Keratinocyte (primary cell): ENCODE data around the genes ARHGAP6, ATXN3L and EGFL6.

CAGE:
- cytosol, long polyA minus RNA: no peak
- cytosol, long polyA plus RNA: no peak
- long polyA plus RNA: no peak
- nucleus, long polyA minus RNA: no peak
- nucleus, long polyA plus RNA: no peak
Measured at GRCh38 chrX:10090428-10091040, 66.2 kb upstream of the CLCN4 start.

DNA sequence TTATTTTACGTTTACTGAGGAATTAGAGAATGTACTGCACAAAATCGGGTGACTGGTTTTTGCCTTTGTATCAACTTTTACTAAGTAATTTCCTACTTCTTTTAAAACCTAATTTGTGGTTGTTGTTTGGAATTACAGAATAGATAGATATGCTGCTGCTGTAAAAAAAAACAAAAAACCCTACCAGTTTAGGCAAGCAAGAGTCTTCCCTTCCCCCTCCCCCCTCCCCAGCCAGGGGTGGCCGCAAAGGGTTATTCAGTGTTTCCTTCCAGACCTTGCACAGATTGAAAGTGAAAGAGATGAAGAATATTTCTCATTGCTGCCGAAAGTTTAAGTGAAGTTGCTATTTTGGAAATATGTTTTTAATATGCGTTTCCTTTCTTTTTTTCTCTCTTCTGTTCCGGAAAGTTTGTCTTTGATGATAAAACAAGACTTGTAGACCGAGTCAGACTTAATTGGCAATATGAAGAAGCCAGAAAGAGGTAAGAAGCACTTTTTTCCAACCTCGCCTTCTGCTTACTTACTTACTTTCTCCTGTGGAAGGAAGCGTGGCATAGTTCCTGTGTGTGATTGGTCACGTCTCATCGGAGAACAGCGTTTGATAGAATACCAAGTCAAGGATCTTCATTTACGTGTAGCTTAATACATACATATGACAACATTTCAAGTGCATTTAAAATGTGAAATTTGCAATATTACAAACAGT, 58.5 kb upstream of the CLCN4 start:
CAGE:
- cytosol, long polyA minus RNA: no peak
- cytosol, long polyA plus RNA: no peak
- long polyA plus RNA: no peak
- nucleus, long polyA minus RNA: no peak
- nucleus, long polyA plus RNA: no peak

DNA sequence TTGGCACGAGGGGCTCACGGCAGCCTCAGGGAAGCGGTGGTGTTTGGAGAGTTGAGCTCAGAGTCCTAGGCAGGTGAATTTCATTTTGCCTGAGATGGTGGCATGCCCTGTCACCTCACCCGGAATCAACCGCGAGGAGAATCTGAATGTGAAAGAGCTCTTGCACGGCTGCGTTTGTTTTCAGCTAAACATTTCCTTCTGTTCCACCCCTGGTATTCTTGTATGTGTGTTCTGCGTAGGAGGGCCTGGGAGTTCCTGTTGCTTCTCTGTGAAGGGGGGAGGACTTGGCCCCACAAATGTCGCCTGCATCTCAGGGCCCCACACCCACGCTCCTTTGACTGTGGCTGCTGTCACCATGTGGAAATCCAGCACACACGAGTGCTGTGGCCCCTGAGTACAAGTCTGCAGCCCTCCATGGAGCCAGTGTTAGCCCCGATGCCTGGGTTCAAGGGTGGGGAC, 45.8 kb upstream of the CLCN4 start:
CAGE:
- cytosol, long polyA minus RNA: no peak
- cytosol, long polyA plus RNA: no peak
- long polyA plus RNA: no peak
- nucleus, long polyA minus RNA: no peak
- nucleus, long polyA plus RNA: no peak

CAGE:
- cytosol, long polyA minus RNA: no peak
- cytosol, long polyA plus RNA: no peak
- long polyA plus RNA: no peak
- nucleus, long polyA minus RNA: no peak
- nucleus, long polyA plus RNA: no peak
Measured at GRCh38 chrX:10158247-10158709, 1.5 kb downstream of the CLCN4 start.

CAGE:
- cytosol, long polyA minus RNA: no peak
- cytosol, long polyA plus RNA: no peak
- long polyA plus RNA: no peak
- nucleus, long polyA minus RNA: no peak
- nucleus, long polyA plus RNA: no peak
Measured at GRCh38 chrX:10166570-10167358, 10.0 kb downstream of the CLCN4 start.

DNA sequence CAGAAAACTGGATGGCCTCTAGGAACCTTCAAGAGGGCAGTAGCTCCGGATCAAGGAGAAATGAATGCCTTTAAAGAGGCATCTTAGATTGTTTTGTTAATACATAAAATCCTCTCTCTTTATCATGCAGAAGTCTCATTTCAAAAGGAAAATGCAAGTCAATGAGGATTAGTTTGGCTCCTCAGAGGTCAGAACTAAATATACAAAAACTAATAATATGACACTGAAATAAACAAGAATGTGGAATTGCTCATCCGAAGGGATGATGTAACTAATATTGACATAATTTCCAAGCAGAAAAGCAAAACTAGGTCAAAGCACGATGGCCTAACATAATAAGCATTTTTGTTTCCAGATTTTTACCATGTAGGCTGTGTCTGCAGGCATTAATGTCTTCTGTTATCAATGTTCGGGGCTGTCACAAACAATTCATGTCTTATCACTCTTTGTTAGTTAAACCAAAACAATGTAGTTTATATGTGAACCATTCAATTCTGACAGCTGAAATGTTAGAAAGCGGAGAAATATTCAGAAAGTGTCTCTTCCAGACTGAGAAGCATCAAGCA, 8.7 kb downstream of the MID1 start:
CAGE:
- cytosol, long polyA minus RNA: no peak
- cytosol, long polyA plus RNA: no peak
- long polyA plus RNA: no peak
- nucleus, long polyA minus RNA: no peak
- nucleus, long polyA plus RNA: no peak

DNA sequence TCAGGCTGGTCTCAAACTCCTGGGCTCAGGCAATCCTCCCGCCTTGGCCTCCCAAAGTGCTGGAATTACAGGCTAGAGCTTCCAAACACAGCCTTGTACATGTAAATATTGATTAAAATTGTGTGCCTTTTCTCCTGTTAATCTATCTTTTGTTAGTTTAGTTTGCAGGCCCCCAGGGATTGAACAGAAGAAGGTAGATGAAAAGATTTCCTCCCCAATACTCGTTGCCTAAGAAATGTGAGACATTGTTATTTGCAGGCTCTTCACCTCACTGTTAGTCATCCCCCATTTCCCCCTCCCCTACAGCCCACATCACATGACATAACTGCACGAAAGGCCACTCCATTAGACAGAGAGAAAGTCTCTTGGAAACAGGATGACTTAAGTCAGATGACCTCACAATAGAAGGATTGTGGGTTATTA, 13.3 kb upstream of the MID1 start:
CAGE:
- cytosol, long polyA minus RNA: no peak
- cytosol, long polyA plus RNA: no peak
- long polyA plus RNA: no peak
- nucleus, long polyA minus RNA: no peak
- nucleus, long polyA plus RNA: no peak

CAGE:
- cytosol, long polyA minus RNA: no peak
- cytosol, long polyA plus RNA: no peak
- long polyA plus RNA: no peak
- nucleus, long polyA minus RNA: no peak
- nucleus, long polyA plus RNA: no peak
Measured at GRCh38 chrX:11296573-11297169, 3.5 kb downstream of the AMELX start.

DNA sequence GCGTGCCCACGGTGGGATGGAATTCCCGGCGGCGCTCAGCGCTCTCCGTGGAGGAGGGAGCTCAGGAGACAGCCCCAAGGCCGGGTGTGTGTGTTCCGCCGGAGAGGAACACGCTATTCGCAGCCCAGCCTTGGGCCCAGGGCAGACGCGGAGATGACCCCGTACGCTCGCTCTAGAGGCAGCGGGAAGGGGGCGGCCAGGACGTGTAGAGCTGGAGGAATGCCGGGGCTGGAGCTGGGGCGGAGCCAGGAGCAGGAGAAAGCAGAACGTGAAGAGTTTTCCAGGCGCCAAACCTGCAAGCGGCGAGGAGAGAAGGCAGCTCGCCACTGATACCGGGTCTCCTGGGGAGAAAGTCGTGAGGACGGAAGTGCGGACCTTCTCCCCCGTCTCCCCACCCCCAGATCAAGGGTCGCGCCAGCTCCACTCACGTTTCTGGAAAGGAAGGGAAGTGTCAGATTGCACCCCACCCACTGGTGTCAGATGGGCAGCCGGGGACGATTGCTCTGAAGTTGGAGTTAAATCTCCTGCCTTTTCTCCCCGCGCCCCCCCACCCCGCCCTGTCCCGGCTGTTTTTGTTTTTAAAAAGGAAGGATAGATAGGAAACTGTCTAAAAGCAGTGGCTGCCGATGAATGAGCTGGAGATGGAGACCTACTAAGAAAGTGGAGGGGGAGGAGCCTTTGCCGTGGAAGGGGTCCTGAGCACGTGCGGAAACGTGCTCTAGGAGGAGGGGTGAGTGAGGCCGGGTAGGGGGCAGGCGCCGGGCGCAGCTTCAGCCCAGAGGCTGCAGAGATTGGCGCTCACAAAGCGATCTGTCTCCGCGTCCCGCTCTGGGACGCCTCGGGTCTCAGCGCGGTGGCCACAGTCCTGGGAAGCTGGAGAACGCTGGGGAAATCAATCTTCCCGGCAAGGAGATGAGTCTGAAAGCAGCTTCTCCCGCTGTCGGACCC, at the start of gene ARHGAP6:
Gene ARHGAP6 (minus strand): TSS at position 349 of the 948 bp plus-strand sequence.
CAGE:
- cytosol, long polyA minus RNA: no peak
- cytosol, long polyA plus RNA: no peak
- long polyA plus RNA: no peak
- nucleus, long polyA minus RNA: no peak
- nucleus, long polyA plus RNA: no peak

DNA sequence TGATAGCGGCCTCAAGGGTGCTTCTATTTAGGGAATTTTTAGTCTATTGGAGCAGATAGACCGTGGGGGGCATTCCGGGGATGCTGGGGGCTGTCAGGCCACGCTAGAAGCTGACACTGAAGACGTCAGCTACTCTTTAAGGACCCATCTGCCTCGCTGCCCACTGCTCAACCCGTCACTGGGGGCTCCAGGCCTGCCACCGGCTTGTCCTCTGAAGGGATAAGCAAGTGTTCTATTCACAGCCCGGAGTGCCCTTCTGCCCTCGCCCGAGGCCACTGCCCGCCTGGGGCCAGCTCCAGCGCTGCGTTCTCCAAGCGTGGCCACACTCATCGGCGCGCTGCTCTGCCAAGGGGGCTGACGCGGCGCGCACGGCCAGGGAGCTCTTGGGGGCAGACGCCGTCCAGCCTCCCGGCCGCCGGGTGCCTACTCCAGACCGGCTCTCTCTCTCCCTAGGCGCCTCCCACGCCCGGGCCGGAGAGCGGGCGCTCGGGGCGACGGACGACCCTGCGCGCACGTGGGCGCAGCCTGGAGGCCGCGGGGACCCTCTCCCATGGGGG, 556 bp upstream of the MSL3 start:
CAGE:
- cytosol, long polyA minus RNA: no peak
- cytosol, long polyA plus RNA: no peak
- long polyA plus RNA: no peak
- nucleus, long polyA minus RNA: no peak
- nucleus, long polyA plus RNA: no peak

DNA sequence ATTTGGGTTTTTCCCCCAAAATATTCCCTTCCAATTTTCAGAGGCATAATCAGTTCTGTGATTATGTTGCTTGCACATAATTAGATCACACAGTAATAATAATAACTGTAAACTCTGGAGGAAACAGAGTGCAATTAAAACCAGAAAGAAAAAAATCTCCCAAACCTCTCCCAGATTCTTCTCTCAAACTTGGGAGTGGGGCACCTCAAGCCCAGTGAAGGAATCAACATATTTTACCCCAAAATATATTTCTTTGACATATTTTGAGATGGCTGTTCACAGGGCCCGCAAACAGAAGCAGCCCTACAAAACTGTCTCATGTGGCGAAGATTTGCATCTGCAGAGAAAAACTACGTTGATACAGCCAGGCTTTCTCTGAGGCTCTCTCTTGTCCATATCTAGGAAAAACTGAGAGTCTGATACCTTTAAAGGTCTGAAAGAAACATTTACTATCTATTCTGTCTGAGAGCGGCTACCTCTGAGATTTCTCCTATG, 23.4 kb upstream of the TMSB4X start:
CAGE:
- cytosol, long polyA minus RNA: no peak
- cytosol, long polyA plus RNA: no peak
- long polyA plus RNA: no peak
- nucleus, long polyA minus RNA: no peak
- nucleus, long polyA plus RNA: no peak

DNA sequence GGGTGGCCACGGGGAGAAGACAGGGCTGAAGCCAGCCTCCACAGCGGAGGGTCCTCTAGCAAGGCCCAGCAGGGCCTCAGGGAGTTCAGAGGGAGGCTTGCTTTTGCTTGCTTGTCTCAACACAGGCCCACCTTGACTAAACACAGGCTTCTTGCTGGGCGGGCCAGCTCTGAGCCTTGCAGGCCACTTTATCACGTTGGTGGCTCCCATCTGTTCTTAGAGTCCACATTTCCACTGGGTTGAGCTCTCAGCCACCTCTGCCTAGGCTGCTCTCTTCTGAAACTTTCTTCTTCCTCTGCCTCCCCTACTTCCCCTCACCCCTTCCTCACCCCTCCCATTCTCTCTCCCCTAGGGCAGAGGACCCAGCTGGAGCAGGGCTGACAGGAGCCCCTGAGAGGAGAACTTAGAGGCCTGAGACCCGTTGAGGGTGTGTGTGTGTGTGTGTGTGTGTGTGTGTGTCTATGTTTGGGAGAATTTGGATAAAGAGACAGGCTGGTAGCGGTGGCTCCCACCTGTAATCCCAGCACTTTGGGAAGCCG, 20.0 kb upstream of the TMSB4X start:
CAGE:
- cytosol, long polyA minus RNA: no peak
- cytosol, long polyA plus RNA: no peak
- long polyA plus RNA: no peak
- nucleus, long polyA minus RNA: no peak
- nucleus, long polyA plus RNA: no peak

GRCh38 chrX:13029424-13029751, 15.0 kb downstream of the FAM9C start:
CAGE:
- cytosol, long polyA minus RNA: no peak
- cytosol, long polyA plus RNA: no peak
- long polyA plus RNA: no peak
- nucleus, long polyA minus RNA: no peak
- nucleus, long polyA plus RNA: no peak

DNA sequence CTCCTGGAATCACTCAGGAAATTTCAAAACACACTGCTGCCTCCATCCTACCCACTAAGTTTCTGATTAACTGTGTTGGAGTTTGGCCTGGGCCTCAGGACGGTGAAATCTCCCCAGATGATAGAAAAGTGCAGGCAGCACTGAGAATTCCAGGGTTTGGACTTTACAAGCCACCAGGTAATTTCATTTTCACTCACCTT, 3.4 kb upstream of the FAM9C start:
CAGE:
- cytosol, long polyA minus RNA: no peak
- cytosol, long polyA plus RNA: no peak
- long polyA plus RNA: no peak
- nucleus, long polyA minus RNA: no peak
- nucleus, long polyA plus RNA: no peak

CAGE:
- cytosol, long polyA minus RNA: no peak
- cytosol, long polyA plus RNA: no peak
- long polyA plus RNA: no peak
- nucleus, long polyA minus RNA: no peak
- nucleus, long polyA plus RNA: no peak
Measured at GRCh38 chrX:13074582-13075048, 30.2 kb upstream of the FAM9C start.

DNA sequence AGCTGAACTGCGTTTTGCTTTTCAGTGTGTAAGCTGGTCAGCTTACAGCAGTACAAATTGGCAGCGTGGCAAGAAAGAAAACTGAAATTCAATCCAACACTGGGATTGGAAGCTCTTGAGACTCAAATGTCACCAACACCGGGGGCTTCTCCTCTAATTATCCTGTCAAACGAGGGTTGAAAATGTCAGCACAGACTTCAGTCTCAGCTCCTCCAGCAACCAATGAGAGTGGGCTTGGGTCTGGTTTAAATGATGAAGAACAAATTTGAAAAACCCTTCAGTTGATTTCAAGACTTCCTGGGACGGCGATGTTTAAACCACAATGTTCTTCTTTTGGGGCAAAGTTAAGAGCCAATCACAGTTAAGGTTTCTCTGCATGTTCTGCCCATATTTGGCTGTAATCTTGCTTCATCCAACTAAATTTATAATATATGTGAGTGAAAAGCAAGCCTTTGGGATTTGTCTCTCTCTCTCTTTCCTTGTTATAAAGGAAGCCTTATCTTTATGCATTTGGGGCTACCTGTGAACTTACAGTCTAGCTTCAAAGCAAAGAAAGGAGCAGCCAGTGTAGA, 46.6 kb upstream of the FAM9C start:
CAGE:
- cytosol, long polyA minus RNA: no peak
- cytosol, long polyA plus RNA: no peak
- long polyA plus RNA: no peak
- nucleus, long polyA minus RNA: no peak
- nucleus, long polyA plus RNA: no peak

DNA sequence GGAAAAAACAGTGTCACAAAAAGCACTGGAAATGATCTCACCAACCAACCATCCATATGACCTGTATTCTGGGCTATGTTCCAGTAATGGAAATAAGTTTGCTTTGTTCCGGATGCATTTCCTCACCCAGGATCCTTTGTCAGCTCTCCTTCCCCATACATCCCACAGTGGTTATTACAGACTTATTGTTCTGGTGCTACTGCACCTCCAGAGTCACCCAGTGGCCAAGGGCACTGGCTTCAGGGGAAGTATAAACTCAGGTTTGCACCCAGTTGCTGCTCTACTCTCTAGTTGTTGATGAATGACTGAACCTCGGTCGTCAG, 95.6 kb downstream of the ATXN3L start:
CAGE:
- cytosol, long polyA minus RNA: no peak
- cytosol, long polyA plus RNA: no peak
- long polyA plus RNA: no peak
- nucleus, long polyA minus RNA: no peak
- nucleus, long polyA plus RNA: no peak

GRCh38 chrX:13319818-13320451, at the start of gene ATXN3L:
ATXN3L (minus strand) TSS chrX:13320053.
CAGE:
- cytosol, long polyA minus RNA: no peak
- cytosol, long polyA plus RNA: no peak
- long polyA plus RNA: no peak
- nucleus, long polyA minus RNA: no peak
- nucleus, long polyA plus RNA: no peak

DNA sequence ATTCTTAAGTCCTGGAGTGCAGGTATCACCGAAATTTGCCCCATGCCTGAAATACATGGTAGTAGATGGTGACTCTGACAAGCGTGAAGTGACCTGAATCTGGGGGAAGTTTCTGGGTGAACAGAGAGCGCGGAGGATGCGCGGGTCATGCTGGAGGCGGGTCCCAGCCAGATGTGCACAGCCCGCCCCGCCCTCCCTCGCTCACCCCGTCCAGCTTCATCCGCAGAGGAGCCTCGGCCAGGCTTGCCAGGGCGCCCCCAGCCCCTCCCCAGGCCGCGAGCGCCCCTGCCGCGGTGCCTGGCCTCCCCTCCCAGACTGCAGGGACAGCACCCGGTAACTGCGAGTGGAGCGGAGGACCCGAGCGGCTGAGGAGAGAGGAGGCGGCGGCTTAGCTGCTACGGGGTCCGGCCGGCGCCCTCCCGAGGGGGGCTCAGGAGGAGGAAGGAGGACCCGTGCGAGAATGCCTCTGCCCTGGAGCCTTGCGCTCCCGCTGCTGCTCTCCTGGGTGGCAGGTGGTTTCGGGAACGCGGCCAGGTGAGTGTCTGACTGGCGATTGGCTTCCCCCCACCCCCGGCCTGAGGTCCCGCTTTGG, at the start of gene EGFL6:
Gene EGFL6 (plus strand): TSS at position 200 of the 592 bp plus-strand sequence.
CAGE:
- cytosol, long polyA minus RNA: no peak
- cytosol, long polyA plus RNA: no peak
- long polyA plus RNA: no peak
- nucleus, long polyA minus RNA: no peak
- nucleus, long polyA plus RNA: no peak

CAGE:
- cytosol, long polyA minus RNA: no peak
- cytosol, long polyA plus RNA: no peak
- long polyA plus RNA: no peak
- nucleus, long polyA minus RNA: no peak
- nucleus, long polyA plus RNA: no peak
Measured at GRCh38 chrX:13669114-13669704, 16.3 kb downstream of the TCEANC start.